Parietal lobe (tissue), 2 donors: Measurements from ENCODE around the gene ZNF276.

- RAMPAGE, long total RNA: no peak
Observed at GRCh38 chr16:89480635-89481586, 9.4 kb downstream of the ANKRD11 start.

- RAMPAGE, long total RNA: no peak
Observed at GRCh38 chr16:89562686-89563605, 2.5 kb downstream of the RPL13 start.

GRCh38 chr16:89574341-89575028 is 1.1 kb upstream of the CPNE7 start:
- RAMPAGE, long total RNA: no peak

DNA sequence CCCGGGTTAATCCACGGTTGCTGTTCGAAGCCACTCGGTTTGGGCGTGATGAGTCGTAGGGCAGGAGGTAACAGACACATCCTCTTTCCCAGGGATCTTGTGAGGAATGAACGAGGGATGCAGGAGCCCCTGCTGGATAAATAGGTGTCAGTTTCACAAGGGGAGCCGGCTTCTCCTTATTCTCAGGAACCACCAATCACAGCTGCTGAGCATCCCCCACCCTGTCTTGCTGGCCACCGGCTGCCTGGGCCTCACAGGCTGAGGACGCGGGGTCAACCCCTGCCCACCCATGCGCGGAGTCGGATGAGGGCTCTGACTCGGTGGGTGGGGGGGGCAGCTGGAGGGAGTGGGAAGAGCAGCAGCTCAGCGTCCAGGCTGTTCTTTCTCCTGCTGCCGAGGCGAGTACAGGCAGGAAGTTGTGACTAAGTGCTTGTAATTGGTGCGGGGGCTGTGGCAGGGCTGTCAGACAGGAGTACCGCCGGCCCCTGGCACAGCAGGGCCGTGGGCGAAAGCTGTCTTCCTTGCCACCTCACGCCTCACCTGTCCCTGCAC is 11.2 kb upstream of the DPEP1 start:
- RAMPAGE, long total RNA: no peak

GRCh38 chr16:89694848-89695260 is 6.7 kb downstream of the SPATA2L start:
- RAMPAGE, long total RNA: no peak

DNA sequence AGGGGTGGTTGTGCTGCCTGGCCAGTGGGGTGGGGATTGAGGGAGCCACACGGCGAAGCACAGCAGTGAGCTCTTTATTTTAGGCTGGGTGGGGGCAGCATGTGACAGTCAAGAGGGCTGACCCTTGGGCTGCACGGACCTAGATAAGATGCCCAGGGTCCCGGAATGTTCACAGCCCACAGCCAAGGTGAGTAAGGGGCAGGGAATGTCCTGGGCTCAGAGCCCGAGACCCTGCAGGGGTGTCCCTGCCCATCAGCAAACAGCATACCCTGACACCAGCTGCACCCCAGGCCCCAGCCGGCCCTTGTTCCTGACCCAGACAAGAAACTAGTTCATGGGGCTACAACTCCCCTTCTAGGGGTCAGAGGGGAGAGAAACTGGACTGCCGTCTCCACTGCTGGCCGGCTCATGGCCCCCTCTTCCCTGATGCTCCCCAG is 5.6 kb upstream of the SPATA2L start:
- RAMPAGE, long total RNA: no peak

DNA sequence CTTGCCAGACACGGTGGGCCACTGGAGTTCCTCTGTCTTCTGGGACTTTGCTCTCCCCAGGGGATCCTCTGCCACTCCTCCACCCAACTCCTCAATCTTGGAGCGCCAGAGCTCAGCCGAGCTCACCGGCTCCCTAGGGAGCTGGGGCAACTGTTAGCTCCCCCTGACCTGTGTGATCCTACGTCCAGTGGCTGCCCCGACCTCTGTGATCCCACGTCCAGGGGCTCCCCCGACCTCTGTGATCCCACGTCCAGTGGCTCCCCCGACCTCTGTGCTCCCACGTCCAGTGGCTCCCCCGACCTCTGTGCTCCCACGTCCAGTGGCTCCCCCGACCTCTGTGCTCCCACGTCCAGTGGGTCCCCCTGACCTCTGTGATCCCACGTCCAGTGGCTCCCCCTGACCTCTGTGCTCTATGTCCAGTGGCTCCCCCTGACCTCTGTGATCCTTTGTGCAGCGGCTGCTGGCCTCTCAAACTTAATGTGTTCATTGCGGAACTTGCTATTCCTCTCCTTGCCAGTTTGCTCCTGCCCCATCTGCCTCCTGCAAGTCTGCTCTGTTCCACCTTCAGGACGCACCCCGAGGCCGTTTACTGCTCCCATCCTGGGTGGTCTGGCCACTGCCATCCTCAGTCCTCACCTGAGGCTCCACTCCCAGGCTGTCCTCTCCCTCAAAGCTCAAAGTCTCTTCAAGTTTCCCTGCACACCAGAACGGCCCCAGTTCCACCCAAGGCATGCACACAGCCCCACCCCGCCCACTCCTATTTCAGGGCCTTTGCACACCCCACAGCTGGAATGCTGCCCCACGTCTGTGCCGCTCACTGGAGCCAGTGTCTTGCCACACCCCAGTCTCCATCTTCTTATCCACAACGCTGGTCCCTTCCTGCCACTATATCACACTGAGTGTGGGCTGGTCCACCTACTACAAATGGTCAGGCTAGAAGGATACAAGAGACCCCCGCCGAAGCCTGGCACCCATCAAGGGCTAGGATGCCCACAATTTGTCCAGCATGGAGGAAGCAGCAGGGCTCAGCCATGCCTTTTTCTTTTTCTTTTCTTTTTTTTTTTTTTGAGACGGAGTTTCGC is 2.7 kb downstream of the VPS9D1 start:
- RAMPAGE, long total RNA: no peak

GRCh38 chr16:89721144-89721770 is at the start of gene ZNF276:
TSS of gene ZNF276 (plus strand) at chr16:89721537.
- RAMPAGE, long total RNA: no peak

GRCh38 chr16:89728897-89730270 is 8.0 kb downstream of the ZNF276 start:
- RAMPAGE, long total RNA: no peak

GRCh38 chr16:89744504-89745391 is 23.4 kb downstream of the ZNF276 start:
- RAMPAGE, long total RNA: no peak

DNA sequence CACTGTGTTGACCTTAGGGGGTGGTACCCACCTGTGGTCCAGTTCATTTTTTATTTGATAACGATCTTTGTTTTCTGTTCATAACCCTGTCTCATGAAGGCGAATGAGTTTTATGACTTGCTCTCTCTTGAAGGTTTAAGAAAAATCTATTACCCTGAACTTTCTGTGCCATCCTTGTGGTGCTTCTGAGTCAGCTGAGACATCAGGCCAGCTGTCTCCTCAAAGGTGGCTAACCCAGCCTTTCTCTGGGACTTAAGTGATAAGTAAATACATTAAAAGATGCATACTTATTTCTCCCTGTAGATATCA is 2.0 kb downstream of the SPIRE2 start:
- RAMPAGE, long total RNA: no peak

- RAMPAGE, long total RNA: no peak
Observed at GRCh38 chr16:89841135-89841754, 13.0 kb downstream of the SPIRE2 start.

DNA sequence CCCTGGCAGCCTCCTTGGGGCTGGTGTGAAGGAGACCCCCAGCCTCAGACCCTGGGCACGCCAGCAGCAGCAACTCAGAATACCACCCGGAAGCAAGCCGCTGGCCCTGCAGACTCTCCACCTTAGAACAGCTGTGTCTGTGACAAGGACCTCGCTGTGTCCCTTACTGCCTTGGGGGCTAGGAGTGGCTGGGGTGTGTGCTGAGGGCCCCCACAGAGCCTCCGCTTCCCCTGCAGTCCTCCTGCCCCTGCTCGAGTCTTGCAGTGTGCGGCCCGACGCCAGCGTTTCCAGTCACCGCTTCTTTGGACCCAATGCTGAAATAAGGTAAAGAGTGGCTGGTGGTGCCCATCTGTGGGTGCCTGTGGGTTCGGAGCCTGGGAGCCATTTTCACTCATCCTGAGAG is 14.8 kb upstream of the MC1R start:
- RAMPAGE, long total RNA: no peak

DNA sequence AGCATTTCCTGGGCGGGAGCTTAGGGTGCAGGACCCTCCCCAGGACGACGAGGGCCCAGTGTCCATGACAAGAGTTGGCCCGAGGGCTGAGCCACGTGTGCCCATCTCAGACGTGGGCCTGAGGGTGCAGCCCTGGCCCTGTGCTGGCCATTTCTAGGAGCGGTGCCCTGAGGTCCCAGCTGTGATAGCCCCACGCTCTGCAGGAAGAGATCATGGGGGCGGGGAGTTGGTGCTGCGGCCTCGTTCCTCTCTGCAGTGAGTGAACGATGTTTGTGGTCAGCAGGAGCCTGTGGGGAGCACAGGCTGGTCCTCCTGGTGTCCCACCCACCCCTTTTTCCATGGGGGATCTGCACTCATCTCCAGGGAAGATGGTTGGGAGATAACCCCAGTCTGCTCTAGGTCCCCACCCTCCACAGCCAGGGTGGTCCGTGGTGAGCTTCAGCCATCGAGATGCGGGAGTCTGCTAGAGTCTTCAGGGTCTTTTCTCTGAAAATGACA is 5.9 kb upstream of the MC1R start:
- RAMPAGE, long total RNA: no peak

- RAMPAGE, long total RNA: no peak
Observed at GRCh38 chr16:90043823-90044565, 21.5 kb downstream of the GAS8 start.